Mesenchymal stem cell of Wharton's jelly (primary cell): ENCODE measurements around a stretch of chr9.

DNA sequence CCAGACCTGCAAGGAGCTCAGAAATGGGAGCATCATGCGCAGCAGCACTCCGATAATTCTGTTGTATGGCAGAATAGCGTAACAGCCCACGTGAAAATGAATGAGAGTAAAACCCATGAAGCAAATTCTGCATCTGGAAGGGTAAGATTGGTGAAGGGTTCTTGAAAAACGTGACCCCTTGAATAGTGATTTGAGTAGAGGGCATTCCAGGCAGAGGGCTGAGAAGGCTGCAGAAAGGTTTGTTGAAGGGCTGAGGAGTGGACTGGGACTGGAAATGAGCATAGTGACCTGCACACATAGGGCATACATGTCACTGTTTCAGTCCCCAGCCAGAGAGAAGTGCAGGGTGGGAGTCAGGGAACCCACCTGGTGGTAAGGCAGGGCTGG lies 273.1 kb downstream of the FANCC start:
- CAGE, long polyA plus RNA: no peak

DNA sequence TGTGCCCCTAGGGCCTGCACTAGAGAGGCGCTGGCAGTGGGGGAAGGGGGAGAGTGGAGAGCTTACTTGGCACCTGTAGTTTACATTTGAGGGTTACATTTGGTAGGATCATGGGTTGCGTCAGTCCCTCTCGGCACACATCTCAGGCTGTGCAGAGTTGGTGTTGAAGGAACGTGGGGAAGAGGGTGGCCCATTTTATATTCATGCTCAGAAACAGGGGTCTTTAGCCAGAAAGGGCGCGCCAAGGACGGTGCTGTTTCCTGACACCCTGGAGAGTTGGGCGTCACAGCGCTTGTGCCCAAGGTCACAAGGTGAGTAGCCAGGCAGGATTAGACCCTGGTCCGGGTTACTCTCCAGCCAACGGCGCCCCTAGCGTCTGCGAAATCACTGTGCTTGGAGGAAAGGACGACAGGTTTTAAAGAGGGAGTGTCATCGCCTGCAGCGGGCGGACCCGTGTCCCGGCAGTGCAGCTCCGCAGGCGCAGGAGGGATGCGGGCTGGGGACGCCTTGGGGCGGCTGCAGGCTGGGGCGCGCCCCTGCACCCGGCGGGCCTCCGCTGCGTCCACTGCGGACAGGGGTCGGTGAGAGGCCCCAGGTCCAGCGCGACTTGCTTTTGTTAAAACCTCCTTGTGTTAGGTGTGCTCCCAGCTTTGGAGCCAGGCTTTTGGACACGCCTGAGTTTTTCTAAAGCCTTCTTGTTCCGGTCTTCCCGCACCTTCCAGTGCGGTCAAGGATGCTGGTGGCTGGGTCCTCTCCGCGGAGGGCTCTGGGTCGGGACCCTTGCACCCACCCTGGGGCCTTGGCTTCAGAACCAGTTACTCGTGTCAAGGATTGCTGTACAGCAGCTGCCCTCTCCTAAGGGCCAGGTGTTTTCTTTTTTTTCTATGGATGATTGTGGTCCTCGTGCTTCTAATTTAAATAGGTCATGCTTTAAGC lies 272.4 kb downstream of the FANCC start:
- CAGE, long polyA plus RNA: no peak

GRCh38 chr9:95085700-95087198 lies 231.3 kb downstream of the FANCC start:
- CAGE, long polyA plus RNA: no peak

DNA sequence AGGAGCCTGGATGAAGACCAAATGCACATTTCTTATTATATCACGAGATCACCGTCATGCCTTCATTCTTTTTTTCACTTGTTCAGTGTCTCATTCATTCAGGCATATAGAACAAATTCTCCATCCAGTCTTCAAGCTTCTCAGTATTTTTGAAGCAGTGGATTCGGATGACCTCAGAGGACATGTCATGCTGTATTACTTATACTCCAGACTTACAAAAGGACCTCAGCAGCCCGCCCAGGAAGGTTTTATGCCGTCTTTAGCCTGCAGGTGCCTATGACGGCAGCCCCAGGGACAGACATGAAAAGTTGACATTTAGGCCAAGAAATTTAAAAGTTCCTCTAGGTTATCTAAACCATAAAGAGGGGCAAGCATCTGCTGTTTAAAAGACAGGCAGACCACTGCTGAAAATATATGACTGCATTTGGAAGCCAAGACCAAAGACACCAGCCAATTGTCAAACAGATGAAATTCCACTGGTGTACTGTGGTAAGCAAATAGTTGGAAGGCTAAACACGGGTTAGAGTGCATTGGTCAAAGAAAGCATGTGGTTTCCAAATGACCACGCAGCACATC lies 173.9 kb downstream of the FANCC start:
- CAGE, long polyA plus RNA: no peak

GRCh38 chr9:95478302-95478721 lies 30.8 kb downstream of the PTCH1 start:
- CAGE, long polyA plus RNA: no peak

DNA sequence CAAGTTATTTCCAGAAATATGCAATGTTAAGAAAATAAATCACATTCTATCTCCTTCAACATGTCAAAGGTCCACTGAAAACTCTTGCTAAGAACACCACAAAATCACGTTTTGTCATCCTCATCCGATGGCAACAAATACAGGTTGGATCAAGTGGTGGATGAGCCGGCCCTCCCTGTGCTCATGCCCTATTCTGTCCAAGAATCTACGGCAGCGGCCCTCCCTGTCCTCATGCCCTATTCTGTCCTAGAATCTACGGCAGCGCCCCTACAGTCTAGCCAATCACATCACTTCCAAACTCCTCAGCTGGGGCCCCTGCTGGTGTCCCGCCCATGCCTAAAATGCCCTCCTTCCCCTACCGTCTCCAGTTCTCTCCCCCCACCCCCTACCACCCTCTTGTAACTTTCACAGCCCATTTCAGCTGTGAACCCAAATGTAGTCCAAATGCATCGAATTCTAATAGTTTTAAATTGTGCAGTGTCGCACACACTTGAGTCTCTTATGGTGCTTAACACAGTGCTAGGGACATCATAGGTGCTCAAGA lies 4.6 kb downstream of the PTCH1 start:
- CAGE, long polyA plus RNA: no peak

- CAGE, long polyA plus RNA: no peak
Observed at GRCh38 chr9:95507805-95508381, 1.2 kb downstream of the PTCH1 start.

- CAGE, long polyA plus RNA: no peak
Observed at GRCh38 chr9:95588731-95589402, 79.8 kb upstream of the PTCH1 start.

GRCh38 chr9:95666744-95667293 lies 157.8 kb upstream of the PTCH1 start:
- CAGE, long polyA plus RNA: no peak

DNA sequence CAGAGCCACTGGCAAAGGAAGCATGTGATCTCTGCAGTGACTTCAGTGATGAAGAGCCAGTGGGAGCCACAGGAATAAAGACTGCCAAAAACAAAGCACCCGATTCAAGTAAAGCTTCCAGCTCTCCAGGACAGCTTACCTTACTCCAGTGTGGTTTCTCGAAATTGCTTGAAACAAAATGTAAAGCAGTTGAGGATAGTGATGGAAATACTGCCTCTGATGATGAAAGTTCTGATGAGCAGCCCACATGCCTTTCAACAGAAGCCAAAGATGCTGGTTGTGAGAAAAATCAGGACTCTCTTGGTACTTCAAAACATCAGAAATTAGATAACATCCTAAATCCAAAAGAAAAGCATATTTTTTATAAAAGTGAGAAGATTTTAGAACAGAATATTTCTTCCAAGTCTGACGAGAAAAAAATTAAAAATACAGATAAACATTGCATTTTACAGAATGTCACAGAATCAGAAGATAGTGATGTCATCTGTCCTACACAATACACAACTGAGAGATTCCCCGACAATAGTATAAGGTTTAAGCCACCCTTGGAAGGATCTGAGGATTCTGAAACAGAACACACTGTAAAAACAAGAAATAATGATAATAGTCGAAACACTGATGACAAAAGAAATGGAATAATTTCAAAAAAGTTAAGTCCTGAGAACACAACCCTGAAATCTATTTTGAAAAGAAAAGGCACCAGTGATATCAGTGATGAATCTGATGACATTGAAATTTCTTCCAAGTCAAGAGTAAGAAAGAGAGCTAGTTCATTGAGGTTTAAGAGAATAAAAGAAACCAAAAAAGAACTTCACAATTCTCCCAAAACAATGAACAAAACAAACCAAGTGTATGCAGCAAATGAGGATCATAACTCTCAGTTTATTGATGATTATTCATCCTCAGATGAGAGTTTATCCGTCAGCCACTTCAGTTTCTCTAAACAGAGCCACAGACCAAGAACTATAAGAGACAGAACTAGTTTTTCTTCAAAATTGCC lies 96.8 kb downstream of the ERCC6L2 start:
- CAGE, long polyA plus RNA: no peak

DNA sequence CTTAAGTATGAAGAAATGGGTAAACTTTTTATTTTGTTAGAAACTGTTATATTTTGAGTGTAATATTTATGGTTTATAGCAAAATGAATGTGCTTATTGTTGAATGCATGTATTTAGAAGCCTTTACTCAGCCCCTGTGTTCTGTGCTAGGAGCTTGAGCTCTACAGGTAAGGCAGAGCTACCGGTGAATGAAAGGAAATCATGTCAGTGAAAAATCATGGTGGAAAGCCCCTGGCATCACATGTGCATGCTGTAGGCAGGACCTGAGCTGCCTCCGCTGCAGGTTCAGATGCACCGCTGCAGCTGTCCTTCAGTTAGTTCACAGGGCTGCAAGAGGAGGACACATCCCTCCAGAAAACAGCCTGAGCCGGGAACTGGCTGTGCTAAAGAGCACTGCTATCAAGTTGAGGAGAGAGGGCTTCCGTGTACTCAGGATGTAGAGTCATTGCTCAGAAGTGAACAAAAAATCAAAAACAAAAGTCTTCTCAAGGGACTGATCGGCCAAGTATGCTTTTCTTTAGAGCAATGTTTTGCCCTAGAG lies 138.5 kb downstream of the ERCC6L2 start:
- CAGE, long polyA plus RNA: no peak

DNA sequence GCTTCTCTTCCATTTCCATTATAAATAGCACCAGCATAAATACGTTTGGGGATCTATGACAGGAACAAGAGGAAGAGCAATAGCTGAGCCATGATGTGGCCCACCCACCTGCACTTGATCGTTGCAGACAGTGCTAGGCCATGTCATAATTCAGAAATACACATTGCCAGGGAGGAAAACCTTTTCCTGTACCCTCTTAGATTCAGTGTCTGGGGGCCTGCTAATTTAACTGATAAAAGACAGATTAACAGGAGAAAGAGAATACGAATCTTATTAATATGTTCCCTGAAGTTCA lies 37.6 kb downstream of the SLC35D2 start:
- CAGE, long polyA plus RNA: no peak

DNA sequence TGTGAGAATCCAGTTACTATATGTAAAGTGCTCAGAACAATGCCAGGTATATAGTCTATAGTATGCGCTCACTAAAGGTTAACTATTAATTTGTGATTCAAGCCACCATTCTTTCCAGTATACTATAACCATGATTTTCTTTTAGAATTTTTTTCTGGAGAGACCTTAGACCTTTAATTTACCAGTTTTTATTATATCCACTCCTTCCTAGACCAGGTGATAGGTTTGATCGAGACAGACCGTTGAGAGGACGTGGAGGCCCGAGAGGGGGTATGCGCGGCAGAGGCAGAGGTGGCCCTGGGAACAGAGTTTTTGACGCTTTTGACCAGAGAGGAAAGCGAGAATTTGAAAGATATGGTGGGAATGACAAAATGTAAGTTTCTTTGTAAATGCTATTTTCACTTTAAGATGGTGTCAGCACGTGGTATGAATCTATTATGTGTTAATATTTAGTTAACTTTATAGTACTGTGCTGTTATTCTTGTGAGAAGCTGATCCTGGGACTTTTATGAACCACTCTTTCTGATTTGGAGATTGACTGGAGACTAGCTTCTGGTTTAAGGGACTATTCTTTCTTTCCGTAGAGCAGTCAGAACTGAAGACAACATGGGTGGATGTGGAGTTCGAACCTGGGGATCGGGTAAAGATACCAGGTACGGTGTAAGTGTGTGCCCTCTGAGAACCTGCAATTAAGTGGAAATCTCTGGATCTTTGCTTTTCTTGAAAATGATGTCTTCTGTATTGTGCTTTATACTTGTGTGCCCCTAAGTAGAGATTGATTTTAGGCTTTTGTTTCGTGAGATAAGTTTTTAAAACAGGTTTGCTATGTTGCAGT lies 15.4 kb downstream of the HABP4 start:
- CAGE, long polyA plus RNA: no peak

GRCh38 chr9:96486140-96486648 lies 36.2 kb downstream of the HABP4 start:
- CAGE, long polyA plus RNA: no peak

- CAGE, long polyA plus RNA: no peak
Observed at GRCh38 chr9:96875728-96876183, 21.4 kb upstream of the ZNF782 start.

DNA sequence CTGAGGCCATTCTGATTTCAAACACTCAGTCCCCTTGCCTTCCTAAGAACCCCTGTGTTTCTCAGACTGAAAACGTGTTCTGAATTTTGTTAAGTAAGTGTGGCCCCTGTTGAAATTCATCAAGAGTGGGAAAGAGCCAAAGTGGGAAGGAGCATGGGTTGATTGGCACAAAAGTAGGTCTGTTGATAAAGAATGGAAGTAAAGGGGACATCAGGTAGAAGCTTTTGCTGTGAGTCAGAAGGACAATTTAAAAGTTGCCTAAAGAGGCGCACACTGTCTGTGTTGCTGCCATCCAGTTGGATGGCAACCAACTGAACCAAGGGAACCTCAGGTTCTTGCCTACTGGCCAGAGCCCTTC lies 219 bp upstream of the NUTM2G start:
- CAGE, long polyA plus RNA: no peak

DNA sequence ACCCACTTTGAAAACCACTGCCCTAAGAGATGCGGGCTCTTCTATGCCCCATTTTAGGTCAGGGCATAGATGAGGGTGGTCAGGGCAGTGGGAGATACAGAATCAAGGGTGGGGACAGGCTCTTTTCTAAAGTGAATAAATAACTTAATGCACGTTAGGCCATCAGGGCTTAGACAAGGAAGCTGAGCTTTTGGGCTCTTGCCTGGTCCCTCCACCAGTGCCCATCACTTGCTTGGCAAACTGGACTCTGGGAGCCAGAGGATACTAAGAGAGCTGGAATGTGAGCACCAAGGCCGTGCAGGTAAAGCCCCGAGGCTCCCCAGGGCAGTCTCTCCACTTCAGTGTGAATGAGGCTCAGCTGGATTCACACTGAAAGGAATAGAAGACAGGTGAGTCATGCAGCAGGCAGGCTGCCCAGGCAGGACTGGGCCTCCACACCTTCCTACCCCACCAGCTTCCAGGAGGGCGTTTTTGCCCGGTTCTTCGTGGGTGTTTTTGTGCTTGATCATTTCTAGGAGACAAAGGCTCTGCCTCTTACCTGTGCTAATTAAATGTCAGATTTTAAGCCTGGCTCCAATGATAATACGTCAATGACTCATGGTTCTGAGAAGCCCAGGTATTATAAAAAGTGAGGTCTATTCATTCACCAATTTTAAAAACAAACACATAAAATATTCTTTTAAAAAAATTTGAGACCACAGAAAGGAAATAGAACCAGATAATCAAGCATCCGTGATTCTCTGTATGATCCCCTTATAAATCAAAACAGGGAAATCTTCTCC lies 7.3 kb upstream of the CTSV start:
- CAGE, long polyA plus RNA: no peak

- CAGE, long polyA plus RNA: no peak
Observed at GRCh38 chr9:97504461-97505486, 3.3 kb downstream of the TMOD1 start.

DNA sequence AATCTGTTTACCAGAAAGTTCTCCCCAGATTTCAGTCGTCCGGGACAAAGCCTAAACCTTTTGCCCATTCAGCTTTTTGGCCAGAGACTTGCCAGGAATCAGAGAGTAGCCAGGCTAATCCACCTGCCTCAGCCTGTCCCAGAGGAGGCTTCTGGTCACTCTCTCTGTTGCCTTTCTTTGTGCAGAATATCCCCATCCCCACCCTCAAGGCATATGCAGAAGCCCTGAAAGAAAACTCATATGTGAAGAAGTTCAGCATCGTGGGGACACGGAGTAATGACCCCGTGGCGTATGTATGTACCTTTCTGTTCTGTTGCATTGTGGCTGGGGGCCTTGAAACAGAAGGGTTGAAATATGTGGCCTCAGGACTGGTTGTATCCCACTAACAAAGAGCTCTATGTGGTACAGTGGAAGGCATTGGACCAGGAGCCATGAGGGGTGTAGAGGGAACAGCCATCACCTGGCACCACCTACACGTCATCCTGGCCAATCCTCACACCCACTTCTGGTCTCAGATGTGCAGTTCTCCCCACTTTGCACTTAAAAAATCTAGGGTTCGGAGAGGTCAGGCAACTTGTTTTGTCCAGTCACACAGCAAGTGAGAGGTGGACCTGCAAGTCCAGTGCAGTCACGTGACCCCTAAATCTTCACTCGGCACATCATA lies 64.3 kb downstream of the TMOD1 start:
- CAGE, long polyA plus RNA: no peak

GRCh38 chr9:97660252-97660758 lies 26.7 kb downstream of the NCBP1 start:
- CAGE, long polyA plus RNA: no peak